ENCODE measurements around the genes TBCCD1 and DNAJB11.

DNA sequence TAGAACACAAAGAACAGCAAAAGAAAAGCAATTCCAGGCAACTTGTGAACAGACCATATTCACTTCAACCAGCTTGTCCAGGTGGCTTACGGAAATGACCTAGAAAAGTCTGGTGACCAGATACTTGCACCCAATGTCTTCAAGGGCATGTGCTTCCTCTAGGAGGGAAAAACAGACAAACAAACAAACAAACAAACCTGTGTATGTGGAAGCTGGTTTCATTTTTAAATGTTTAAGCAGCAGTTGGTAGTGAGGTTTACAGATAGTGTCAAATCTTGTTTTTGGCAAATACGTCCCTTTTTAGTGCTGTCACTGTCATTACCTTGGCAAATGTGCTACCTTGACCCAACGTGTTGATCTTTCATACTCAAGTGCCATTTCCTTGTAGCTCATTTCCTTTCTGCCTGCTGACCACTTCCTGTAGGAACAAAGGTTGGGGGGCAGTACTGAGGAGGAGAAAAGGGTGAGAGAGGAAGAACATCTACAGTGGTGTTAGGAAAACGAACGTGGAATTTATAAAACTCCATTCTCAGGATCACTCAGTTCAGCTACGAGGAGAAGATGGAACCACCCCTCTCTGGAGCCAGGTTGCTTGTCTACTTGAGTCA, 15.7 kb downstream of the TMEM41A start:
- PRO-cap, 2 experiments, result no peak in any of the 2 experiments

DNA sequence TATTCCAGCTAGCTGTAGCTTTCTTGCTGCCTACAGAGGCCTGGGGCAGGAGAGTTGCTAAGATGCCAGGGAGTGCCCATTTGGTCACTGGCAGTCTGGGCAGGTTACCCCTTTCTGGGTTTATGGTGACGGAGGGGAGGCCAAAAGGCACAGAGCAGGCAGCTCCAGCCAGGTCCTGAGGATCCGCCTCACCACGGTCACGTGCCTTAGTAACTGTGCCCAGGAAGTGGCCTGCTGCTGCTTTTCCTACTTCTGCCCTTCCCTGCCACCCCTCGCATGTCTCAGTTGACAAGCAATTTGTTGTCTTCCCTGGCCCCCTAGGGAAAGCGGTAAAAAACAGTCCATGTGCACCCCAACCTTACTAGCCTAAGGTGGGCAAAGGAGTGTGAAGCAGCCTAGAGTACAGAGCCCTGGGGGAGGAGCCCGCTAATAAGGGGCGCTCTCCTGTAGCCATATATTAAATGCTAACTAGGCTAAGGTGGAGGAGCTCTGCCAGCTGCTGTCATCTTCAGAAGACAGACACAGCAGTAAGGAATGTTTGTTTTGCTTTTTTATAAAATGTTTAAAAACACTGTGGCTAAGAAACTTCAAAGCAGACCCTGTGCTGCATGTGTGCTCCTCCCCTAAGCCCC, 9.1 kb upstream of the LIPH start:
- PRO-cap, 2 experiments, result no peak in any of the 2 experiments

DNA sequence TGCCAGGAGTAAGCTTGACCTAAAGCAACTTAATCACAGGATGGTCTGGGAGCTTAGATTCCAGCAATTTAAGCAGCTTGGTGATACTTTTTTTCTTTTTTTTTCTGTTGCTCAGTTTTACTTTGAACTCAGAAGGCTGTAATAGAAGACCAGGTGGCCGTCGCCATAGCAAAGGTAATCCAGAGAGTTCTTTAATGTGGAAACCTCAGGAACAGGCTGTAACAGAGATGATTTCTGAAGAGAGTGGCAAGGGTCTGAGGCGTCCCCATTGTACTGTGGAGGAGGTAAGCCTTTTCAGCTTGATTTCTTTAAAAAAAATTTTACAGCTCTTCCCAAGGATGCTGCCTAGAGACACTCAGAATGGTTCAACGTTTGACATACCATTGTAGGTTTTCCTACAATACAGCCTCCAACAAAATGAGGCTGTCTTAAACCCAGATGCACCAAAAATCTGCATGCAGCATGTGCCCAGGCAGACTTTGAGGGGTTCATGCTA, 20.2 kb downstream of the SENP2 start:
- PRO-cap, 2 experiments, result no peak in any of the 2 experiments

DNA sequence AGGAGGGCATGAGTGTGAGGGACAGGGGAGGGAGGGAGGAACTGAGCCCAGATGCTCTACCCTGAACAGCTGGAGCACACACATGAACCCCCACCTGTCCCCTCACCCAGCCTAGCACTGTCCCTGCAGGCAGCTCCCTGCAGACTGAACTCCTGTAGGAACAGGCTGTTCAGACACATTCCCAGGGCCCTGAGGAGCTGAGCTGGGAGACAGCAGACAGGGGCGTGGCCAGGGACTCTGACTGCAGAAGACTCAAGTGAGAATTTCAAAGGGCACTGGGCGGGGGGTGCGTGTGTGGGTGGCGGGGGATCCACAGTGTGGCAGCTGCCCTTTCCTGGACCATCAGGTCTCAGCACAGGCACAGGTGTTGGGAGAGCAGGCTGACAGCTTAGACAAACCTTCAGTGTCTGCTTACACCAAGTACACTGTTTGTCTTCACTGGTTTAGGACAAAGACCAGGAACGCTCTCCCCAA, 59.9 kb downstream of the SENP2 start:
- PRO-cap, 2 experiments, result peak in 1 of 2 experiments; most common minus-strand start position 146 of the sequence (in 1)

GRCh38 chr3:185756112-185757308, 68.3 kb downstream of the IGF2BP2 start:
- PRO-cap, 2 experiments, result no peak in any of the 2 experiments

GRCh38 chr3:185758937-185759249, 65.9 kb downstream of the IGF2BP2 start:
- PRO-cap, 2 experiments, result no peak in any of the 2 experiments

GRCh38 chr3:185786574-185787397, 38.1 kb downstream of the IGF2BP2 start:
- PRO-cap, 2 experiments, result no peak in any of the 2 experiments

- PRO-cap, 2 experiments, result no peak in any of the 2 experiments
Measured at GRCh38 chr3:185929183-185930585, 8.1 kb downstream of the TRA2B start.

- PRO-cap, 2 experiments, result no peak in any of the 2 experiments
Measured at GRCh38 chr3:186047647-186048357, 61.1 kb downstream of the ETV5 start.

DNA sequence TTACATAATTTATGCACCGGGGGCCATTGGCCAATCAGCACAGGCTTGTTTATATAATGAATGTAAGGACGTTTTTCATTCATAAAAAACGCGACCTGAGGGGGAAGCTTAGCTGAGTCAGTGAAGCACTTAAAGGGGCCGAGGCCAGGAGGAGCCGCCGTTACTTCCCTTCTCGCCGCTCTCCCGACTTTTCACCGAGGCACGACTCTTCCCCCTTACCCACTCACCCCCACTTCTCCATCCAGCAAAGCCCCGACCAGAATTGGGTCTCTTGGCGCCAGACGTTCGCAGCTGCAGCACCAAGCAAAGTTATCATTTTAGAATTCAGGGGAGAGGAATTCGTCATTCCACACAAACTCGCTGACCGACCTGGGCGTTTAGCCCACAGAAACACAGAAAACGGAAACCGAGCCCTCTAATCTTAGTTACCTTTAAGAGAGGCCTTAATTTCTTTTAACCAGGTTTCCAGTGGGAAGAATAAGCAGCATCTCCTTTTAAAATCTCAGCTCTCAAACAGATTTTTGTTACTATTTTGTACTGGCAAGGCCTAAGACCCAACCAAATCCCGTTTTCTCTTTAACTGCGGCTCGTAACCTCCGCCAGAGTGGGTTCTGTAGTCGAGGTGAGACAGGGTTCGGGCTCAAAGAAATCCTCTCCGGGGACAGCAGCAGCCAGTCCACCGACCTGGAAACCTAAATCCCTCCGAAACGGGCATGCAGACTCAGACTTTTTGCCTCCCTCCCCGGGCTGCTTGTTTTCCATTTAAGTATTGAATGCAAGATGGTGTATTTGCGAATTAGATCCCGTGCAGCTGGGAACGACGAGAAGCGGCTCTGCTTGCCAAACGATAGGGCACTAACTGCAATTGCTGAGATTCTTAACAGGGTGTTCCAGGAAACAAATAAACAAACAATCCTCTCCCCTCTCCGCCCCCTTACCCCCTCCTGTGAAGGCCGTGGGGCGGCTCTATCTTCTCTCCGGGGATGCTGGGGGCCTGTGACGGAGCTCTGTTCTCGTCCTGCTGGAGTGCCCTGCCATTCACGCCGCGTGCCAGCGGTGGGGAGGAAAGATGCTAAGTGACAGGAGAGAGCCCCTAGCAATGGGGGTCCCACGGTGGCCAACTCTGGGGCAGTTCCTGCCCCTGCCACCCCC, 818 bp upstream of the ETV5 start:
- PRO-cap, 2 experiments, result peak in 1 of 2 experiments; most common plus-strand start position 132 of the sequence (in 1); most common minus-strand start position 849 of the sequence (in 1)

GRCh38 chr3:186209747-186210030, 100.8 kb upstream of the ETV5 start:
- PRO-cap, 2 experiments, result peak in 1 of 2 experiments; most common minus-strand start chr3:186209858 (in 1)

GRCh38 chr3:186413562-186414652, 51.9 kb upstream of the DGKG start:
- PRO-cap, 2 experiments, result peak in 1 of 2 experiments; most common plus-strand start chr3:186413821 (in 1); most common minus-strand start chr3:186413623 (in 1)

- PRO-cap, 2 experiments, result peak in 1 of 2 experiments; most common plus-strand start chr3:186567478 (in 1); most common minus-strand start chr3:186567328 (in 1)
Measured at GRCh38 chr3:186566554-186567689, at the start of gene TBCCD1. Gene TBCCD1, minus strand, starts transcription at chr3:186567339.

DNA sequence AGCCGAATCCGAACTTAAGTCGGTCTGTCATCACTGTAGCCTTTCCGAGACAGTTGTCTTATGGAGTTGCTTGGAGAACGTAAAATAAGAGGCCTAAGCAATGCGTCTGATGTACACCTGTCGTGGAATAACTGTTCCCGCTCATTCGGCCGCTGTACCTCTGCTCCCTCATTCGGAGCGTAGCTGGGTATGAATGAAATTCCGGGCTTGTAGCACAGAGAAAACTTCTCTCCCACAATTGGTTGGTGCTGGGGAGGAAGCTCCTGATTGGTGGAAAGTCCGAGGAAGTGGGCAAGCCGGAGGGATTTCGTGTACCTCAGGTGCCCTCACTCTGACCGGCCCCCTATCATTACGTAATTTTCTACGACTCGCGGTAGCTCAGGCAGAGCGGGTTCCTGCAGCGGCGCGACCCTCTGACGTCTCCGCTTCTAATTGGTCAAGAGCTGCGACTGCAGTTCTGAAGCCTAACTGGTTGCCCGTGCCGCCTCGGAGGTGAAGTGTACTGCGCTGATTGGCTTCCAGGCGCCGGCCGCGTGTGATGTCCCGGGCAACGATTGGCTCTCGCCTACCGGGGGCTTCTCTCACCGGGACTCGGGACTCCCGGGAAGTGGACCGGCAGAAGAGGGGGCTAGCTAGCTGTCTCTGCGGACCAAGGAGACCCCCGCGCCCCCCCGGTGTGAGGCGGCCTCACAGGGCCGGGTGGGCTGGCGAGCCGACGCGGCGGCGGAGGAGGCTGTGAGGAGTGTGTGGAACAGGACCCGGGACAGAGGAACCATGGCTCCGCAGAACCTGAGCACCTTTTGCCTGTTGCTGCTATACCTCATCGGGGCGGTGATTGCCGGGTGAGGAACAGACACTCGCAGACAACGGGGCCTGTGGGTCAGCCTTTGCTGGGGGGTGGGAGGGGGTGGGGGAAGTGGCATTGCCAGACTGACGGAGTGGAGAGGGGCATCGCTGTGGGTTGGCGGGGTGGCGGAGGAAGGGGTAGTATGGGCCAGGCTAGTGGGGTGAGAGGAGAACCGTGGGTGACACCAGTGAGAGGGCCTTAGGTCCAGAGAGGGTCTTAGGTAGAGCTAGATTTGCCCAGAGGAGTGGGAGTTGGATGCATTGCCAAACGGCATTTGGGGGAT, at the start of gene DNAJB11:
TSS of gene DNAJB11 (plus strand) at position 597 of the 1,130 bp plus-strand sequence.
- PRO-cap, 2 experiments, result peak in 1 of 2 experiments; most common plus-strand start position 597 of the sequence (in 1); most common minus-strand start position 351 of the sequence (in 1)

DNA sequence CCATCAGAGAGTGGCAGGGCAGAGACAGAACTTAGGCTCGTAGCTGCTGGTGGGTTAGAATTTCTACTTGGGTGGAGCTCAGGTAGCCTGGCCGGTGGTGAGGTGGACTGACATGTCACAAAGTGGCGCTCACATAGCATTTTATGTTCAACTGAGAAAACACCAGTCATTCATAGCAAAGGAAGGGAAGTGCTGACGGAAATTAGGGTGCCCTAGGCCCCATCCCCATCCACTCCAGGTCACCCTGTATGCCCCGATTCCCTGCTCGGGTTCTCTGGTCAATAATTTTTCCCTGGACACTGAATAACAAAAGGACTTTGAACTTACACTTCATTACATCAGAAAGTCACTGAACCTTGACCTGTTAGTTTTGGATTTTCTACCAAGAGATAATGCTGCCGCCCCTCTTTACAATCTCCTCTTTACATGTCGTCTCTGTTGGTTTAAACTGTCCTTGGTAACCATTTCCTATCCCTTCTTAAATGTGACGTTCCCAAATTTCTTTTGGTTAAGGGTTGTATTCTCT, 13.8 kb upstream of the AHSG start:
- PRO-cap, 2 experiments, result no peak in any of the 2 experiments

GRCh38 chr3:186752828-186753325, 30.5 kb upstream of the EIF4A2 start:
- PRO-cap, 2 experiments, result no peak in any of the 2 experiments

DNA sequence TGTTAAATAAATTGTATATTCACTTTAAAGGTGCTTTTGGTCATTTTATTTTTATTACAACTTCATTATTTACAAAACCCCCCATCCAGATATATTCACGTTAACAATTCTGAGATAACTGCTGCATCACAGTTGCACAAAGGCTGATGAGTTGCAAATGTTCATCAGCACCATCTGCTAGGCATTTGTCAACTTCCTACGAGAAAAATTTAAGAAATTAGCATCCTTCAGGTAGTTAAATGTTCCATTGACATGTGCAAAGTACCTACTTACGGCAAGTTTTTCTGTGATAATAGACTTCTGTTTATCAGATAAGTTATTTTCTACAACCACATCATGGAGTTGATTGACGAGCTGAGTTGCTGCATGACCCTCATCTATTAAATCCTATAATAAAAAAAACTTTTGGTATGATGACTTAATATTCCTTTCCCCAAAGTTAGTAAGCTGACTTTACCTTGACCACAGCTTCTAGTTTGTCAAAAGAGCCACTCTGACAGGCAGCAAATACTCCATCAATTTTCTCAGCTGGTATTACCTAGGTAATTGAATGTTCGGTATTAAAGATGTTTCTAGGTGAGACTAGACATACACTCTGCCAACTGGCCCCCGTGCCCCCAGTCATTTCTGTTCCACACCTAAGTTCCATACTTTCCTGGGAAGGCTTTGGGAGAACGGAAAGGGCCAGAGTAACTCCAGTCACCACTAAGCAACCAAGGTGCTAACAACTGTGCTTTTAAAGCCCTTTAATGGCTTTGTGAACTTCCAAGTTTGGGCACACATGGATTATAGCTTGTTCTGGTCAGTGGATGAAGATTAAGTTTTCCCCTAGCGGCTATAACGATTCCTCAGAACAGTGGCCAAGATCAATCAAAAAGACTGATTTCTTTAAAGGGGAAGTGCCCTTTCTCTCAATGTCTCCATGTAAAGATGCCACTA, 6.8 kb downstream of the EIF4A2 start:
- PRO-cap, 2 experiments, result no peak in any of the 2 experiments

- PRO-cap, 2 experiments, result peak in 1 of 2 experiments; most common plus-strand start chr3:186953251 (in 1); most common minus-strand start chr3:186953140 (in 1)
Measured at GRCh38 chr3:186952769-186953376, 22.5 kb downstream of the ST6GAL1 start.

GRCh38 chr3:186976060-186976259, 45.6 kb downstream of the ST6GAL1 start:
- PRO-cap, 2 experiments, result no peak in any of the 2 experiments

- PRO-cap, 2 experiments, result no peak in any of the 2 experiments
Measured at GRCh38 chr3:187290453-187290921, 1.1 kb downstream of the MASP1 start.

All from cerebral cortex (tissue), 2 donors.